Anterior vena cava (tissue), 1 donor: ENCODE data around the genes CEP83 and METAP2.

GRCh38 chr12:94151574-94152077 is 3.2 kb downstream of the PLXNC1 start:
- PRO-cap, result no peak

DNA sequence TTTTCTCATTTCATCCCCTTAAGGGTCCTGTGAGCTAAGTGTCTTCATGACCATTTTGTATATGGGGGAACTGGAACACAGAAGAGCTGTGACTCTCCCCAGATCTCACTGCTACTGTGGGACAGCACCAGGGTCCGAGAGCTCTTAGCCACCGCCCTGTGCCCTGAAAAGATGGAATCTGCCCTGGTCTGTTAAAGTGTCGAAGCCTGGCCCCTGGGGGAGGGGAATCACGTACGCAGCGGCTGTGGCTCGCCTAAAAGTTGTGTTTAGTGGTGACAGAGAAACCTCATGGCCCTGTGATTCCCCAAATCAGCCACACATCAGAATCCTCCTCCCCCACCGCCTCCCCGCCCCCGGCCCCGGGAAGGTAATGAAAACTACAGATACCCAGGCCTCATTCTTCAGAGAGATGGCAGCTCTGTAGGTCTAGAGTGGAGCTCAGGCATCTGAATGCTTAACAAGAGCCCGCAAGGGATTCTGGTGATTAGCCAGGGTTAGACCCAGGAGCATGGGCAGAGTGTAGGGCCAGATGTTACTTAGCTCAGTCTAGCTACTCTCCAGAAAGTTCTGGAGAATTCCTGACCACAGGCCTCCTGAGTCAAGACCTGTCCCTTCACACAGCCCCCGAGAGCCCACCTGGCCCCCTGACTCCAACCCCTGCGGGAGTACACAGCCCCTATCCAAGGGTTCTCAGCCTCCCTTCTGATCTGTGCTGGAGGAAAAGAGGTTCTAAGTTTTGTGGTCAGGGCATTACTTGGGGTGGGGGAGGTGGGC is 114.7 kb downstream of the PLXNC1 start:
- PRO-cap, result no peak

- PRO-cap, result bidirectional peak, plus-strand start at chr12:94460053, minus-strand start at chr12:94459867
These were observed at the start of gene CEP83 for GRCh38 chr12:94459234-94460160. Gene CEP83 (minus strand): TSS chr12:94459867.

DNA sequence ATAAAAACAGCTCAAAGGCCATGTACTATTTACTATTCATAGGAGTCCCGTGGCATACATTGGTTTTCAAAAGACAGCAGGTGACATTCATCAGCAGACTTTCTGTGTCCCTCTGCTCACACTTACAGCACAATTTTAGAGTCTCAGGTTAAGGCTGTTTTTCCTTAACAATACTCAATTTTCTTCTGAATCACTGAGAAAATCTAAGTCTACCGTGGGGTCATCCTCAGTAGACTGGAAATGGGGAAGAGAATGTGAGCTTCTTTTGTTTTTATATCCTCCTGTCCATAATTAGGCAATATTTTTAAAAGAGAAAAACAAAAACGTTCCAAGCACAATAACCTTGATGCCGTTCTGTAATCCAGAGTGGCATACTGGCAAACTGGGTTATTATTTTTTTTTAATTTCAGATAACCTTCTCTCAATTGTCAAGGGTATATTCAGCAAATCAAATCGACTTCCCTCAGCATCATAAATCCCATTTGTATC is 23.3 kb upstream of the TMCC3 start:
- PRO-cap, result no peak

DNA sequence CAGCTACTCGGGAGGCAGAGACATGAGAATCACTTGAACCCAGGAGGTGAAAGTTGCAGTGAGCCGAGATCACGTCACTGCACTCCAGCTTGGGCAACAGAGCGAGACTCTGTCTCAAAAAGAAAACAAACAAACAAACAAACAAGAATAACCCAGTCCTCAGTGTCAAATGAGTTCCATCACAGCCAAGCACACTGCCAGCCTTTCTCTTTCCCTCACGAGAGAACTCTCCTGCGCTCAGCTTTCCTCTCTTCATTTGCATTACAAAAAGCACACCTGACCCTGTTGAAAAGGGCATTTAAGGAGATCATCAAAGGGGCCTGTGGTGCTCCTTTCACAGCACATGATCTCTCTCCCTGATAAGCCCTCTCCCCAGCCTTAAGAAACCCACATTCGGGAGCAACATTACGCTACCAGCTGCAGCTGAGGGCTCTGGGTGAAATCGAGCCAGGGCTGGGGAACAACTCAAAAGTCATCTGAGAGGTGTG is 165.5 kb upstream of the TMCC3 start:
- PRO-cap, result no peak

GRCh38 chr12:94988552-94989082 is 14.9 kb downstream of the NDUFA12 start:
- PRO-cap, result no peak

DNA sequence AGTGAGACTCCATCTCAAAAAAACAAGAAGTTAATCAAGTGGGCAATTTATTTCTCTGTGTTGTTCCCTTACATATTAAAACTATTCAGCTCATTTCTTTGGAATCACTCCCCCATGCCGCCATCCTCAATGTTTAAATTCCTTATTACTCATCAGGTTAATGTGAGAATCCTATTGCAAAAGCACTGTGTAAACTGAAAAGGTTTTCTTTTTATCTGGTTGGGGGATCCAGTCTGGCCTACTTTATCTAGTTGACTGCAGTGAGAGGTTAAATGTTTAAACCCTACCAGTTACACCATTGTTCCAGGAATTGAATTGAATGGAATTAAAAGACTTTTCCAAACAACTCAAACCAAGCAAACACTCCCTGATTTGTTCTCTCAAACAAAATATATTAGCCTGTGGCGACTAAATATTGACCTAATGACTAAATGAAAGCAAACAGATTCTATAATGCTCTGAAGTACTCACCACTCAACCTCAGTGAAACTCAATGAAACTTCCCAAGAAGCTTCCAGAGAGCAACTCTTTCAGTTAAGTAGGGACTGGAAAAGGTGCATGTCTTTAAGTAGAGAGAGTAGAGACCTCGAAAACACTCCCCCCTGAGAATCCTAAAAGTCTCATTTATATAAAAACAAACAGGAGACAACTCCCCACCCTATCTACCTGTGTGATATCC is 100.5 kb downstream of the VEZT start:
- PRO-cap, result no peak

GRCh38 chr12:95380074-95380735 is 93.7 kb upstream of the METAP2 start:
- PRO-cap, result no peak

DNA sequence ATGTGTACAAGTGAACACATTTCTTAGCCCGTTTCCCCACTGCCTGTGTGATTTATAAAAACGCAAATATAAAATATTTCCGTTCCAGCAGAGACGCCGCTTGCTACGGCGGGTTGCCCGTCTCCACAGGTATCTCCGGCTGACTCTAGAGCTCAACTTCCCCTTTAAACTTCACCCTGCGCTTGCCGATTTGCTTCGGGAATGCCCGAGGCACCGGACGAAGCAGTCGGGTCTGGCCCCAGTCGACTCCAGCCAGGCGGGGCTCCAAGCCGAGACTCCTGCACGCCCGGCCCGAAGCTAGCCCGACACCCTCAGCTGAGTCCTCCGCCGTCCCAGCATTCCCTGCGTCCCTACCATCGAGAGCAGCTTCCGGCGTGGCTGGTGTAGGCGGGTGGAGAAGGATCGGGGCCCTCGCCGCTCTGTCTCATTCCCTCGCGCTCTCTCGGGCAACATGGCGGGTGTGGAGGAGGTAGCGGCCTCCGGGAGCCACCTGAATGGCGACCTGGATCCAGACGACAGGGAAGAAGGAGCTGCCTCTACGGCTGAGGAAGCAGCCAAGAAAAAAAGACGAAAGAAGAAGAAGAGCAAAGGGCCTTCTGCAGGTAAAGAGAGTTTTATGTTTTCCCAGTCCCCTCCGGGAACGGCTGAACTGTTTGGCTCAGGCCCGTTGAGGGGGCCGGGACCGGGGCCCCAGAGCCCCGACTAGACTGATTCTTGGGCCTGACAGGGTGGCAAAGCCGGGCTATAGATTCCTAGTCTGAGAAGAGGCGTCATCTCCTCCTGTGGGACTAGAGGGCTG is at the start of gene METAP2:
METAP2 (plus strand) TSS at position 424 of the 799 bp plus-strand sequence.
- PRO-cap, result bidirectional peak, plus-strand start at position 386 of the sequence, minus-strand start at position 280 of the sequence

- PRO-cap, result no peak
These were observed 558 bp downstream of the METAP2 start for GRCh38 chr12:95474528-95474891.

DNA sequence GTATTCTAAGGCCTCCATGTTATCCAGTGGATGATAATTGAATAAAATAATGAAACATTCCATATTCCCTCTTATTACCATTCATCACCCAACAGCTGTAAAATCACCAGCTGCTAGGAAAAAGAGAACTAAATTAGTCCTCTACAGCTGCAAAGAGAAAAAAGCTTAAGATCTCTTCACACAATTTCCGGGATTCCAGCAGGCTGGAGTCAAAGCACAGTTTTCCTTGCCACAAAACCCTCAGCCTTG is 57.5 kb downstream of the NTN4 start:
- PRO-cap, result no peak

- PRO-cap, result no peak
These were observed 52.5 kb downstream of the NTN4 start for GRCh38 chr12:95737820-95738742.

GRCh38 chr12:96054065-96054608 is 18.8 kb upstream of the LTA4H start:
- PRO-cap, result no peak

GRCh38 chr12:96195934-96196385 is 1.8 kb downstream of the ELK3 start:
- PRO-cap, result unidirectional peak, plus-strand start at chr12:96196138

DNA sequence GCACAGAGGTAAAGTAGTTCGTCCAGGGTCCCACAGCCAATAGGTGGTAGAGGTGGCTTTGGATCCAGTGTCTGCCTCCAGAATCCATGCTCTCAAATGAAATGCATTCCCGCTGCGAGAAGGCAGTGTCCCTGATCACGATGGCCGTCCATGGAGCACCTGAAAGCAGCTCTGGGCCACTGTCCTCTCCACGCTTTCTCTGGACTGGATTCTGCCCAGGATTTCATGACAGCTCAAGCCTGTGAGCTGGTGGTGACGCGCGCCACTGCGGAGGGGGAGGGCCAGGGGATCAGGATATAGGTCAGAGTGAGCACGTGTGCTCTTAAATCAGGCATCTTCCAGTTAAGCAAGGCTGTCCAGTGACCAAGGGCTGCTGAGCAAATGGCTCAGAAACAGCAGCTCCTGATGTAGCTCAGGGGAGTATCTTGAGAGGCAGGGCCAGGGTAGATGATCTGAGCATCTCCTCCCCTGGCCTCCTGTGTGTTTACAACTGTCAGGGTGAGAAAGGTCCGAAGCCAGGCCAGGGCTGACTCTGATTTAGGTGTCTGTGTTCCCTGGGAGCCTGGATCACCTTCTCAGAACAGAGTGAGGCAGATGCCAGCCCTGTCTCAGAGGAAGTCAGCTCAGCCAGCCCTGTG is 55.1 kb downstream of the ELK3 start:
- PRO-cap, result bidirectional peak, plus-strand start at position 359 of the sequence, minus-strand start at position 201 of the sequence

- PRO-cap, result no peak
These were observed 85.5 kb downstream of the ELK3 start for GRCh38 chr12:96279488-96280286.

DNA sequence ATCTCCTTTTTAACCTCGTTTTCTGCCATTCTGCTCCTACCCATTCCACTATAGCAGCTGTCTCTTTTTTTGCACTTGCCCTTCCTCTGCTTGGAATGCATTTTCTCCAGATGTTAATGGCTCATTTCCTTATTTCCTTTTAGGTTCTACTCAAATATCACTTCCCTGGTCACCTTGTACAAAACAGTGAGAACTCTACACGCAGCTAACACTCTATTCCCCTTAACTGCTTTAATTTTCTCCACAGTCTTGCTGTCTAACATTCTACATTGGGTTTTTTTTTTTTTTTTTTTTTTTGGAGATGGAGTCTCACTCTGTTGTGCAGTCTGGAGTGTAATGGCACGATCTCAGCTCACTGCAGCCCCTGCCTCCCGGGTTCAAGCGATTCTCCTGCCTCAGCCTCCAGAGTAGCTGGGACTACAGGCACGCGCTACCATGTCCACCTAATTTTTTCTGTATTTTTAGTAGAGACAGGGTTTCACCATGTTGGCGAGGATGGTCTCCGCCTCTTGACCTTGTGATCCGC is 45.1 kb downstream of the CDK17 start:
- PRO-cap, result no peak

GRCh38 chr12:96399925-96400376 is 288 bp downstream of the CDK17 start:
- PRO-cap, result bidirectional peak, plus-strand start at chr12:96399948, minus-strand start at chr12:96399846; unidirectional peak, minus-strand start at chr12:96400315

GRCh38 chr12:97464591-97465917 is 558.0 kb downstream of the NEDD1 start:
- PRO-cap, result no peak

GRCh38 chr12:98490938-98491392 is 24.4 kb upstream of the TMPO start:
- PRO-cap, result no peak